GM12891 (cell line): ENCODE measurements around the genes PTP4A1, B3GAT2 and OGFRL1.

- RRBS = no CpG with 5 or more reads among the region's 30 CpGs
Observed at GRCh38 chr6:63441056-63442102, 121.6 kb upstream of the LGSN start.

- RRBS = no CpG with 5 or more reads among the region's 4 CpGs
Observed at GRCh38 chr6:63492318-63492997, 79.8 kb upstream of the PTP4A1 start.

GRCh38 chr6:63509687-63510106, 62.6 kb upstream of the PTP4A1 start:
- RRBS = no CpG with 5 or more reads among the region's 4 CpGs

GRCh38 chr6:63560940-63561220, 11.4 kb upstream of the PTP4A1 start:
- RRBS = no CpG with 5 or more reads among the region's 1 CpG

- RRBS = no CpG with 5 or more reads among the region's 2 CpGs
Observed at GRCh38 chr6:63570375-63570948, 1.8 kb upstream of the PTP4A1 start.

DNA sequence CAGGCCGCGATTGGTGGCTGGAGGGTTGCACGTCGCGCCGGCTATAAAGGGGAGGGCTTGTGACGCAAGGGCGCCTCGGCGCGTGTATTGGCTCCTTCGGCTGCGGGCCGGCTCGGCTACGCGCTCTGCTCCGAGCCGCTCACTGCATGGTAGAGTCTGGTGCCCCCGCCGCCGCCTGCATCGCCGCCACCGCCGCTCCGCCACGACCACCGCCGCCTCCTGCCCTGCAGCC, at the start of gene PTP4A1:
Gene PTP4A1, plus strand, starts transcription at position 73 of the 232 bp plus-strand sequence.
- RRBS = 1% methylated on average over 14 of the region's 30 CpGs

GRCh38 chr6:63573072-63573380, 746 bp downstream of the PTP4A1 start:
- RRBS = 3% methylated on average over 20 of the region's 38 CpGs

DNA sequence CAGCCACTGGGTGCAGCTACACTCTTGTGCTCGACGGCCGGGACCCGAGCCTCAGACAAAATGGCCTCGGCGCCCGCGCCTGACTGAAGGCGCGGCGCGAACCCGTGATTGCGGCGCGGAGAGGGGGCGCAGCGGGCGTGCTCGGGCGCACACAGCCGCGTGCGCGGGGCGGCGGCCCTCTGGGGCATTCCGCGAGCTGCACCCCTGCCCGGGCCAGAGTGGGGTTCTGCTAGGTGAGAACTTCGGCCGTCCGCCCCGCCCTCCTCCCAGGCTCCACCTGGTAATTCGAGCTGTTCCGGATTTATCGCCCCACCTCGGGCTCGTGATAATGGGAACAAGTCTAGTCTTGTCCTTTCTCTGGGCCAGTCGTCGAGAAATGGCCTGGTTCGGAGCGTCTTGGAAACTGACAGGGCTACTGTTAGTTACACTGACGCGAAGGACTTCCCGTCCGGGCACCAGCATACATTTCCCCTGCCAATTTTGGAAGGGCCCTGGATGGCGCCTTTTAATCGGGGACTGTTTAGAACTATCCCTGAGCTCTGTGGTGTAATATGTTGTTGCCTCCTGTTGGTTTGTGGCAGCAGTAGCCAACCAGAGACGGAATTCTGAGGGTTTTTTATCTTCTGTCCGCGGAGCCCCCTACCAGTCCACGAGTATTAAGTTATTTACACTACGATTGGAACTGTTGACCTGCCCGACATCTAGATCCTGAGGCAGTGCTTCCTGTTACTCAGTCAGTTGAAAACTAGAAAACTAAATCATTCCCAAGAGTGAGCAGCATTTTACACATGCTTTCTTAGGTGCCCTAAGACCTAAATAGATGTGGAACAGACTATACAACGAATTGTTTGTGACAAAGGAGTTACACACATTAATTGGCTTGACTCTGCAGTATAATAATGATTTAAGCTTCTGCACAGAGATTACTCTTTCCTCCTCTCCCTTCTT, 1.4 kb downstream of the PTP4A1 start:
- RRBS = 2% methylated on average over 7 of the region's 56 CpGs

- RRBS = no CpG with 5 or more reads among the region's 1 CpG
Observed at GRCh38 chr6:63580784-63581267, 8.5 kb downstream of the PTP4A1 start.

DNA sequence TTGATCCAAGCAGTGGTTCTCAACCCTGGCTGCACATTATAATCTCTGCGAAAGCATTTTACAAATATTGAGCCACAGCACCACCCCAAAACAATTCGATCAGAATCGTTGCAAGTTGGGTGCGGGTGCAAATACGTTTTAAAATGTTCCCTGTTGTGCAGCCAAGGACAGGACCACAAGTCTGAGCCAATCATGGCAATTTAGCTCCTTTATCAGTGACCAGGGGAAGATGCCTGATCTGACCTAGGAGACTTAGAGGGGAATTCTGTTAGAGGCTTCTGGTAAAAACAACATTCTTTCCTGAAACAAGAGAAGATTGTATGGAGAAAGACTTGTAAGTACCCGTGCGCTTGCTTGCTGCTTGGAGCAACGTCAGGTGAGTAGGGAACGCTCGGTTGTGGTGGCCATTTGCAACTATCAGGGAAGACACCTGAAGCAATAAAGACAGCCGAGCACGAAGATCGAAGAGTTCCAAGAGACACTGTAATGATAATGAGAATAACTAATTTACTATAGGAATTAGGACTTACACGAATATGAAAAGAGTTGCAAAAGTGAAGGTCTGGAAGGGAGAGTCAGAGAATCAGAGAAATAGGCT, 25.8 kb downstream of the PTP4A1 start:
- RRBS = no CpG with 5 or more reads among the region's 14 CpGs

- RRBS = no CpG with 5 or more reads among the region's 2 CpGs
Observed at GRCh38 chr6:65270885-65271194, 30.4 kb upstream of the ZC3H11C start.

GRCh38 chr6:66329133-66329332, 622.0 kb upstream of the EYS start:
- RRBS = no CpG with 5 or more reads among the region's 3 CpGs

GRCh38 chr6:68038869-68039541, 596.1 kb upstream of the ADGRB3 start:
- RRBS = no CpG with 5 or more reads among the region's 5 CpGs

DNA sequence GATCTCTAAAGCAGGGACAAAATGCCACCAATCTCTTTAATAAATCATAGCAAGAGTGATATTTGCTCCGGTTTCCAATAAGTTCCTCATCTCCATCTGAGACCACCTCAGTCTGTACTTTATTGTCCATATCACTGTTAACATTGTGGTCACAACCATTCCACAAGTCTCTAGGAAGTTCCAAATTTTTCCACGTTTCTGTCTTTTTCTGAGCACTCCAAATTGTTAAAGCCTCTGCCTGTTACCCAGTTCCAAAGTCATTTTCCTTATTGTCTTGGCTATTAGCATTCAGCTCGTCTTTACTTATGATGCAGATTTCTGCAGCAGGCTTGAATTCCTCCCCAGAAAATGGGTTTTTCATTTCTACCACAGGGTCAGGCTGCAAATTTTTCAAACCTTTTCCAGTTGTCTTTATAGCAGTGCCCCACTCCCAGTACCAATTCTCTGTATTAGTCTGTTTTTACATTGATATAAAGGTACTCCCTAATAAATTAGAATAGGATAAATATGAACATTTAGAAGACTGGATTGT, 595.5 kb upstream of the ADGRB3 start:
- RRBS = no CpG with 5 or more reads among the region's 3 CpGs

- RRBS = no CpG with 5 or more reads among the region's 20 CpGs
Observed at GRCh38 chr6:68635693-68636237, 683 bp downstream of the ADGRB3 start.

DNA sequence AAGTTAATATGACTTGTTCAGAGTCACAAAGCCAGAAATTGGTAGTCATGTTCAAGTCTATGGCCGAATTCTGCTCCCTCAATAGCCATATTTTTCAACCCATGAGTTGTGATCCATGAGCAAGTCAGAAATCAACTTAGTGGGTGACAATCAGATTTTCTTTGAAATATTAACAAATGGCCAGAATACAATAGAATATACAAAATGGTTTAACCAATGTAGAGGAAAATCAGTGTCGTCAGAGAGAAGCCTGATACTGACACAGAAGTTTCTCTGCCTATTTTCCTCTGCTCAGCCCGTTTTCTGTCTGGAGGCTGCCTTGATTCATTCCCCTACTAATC, 217.9 kb downstream of the COL19A1 start:
- RRBS = no CpG with 5 or more reads among the region's 3 CpGs

GRCh38 chr6:70956952-70957431, at the start of gene B3GAT2:
B3GAT2 (minus strand) TSS chr6:70957060.
- RRBS = 3% methylated on average over 7 of the region's 41 CpGs

DNA sequence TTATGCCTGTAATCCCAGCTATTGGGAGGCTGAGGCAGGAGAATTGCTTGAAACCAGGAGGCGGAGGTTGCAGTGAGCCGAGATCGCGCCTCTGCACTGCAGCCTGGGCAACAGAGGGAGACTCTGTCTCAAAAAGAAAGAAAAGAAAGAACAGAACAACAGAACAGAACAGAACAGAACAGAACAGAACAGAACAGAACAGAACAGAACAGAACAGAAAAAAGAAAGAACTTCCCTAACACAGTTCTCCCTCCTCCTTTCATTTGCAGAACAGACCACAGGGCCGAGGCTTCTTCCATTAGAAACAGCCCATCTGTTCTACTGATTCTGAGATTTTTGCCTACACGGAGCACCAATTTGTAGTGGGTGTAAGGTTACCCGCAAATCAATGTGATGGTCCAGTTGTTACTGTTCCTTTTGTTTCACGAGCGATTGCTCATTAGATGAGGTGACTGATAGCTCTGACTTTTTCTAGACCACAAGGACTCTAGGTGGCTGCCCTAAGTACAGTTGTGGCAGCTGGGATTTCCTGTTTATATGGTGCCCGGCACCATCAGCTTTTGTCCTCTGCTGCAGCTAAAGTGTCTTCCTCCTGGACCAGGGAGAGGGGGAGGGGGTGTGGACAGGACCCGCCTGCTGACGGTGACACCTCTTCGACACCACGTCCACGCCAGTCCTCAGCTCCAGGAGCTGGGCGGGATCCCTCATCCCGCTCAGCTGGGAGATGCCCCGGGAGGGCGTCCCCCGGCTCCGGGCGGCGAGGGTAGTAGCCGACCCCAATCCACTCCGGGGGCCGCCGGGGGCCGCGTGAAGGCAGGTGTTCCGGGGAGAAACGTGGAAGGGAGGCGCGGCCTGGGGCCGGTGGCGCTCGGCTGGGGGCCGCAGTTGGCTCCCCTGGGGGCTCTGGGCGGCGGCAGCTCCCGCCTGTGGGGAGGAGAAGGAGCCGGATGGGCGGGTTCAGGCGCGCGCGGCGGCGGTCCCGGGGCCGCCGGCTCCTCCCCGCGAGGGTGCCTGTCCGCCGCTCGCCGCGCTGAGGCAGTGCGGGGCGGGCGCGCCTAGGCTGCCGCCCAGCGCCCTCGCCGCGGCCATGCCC, at the start of gene OGFRL1:
Gene OGFRL1, plus strand, starts transcription at position 1,038 of the 1,093 bp plus-strand sequence.
- RRBS = 8% methylated on average over 16 of the region's 67 CpGs

GRCh38 chr6:71367591-71368296, 79.1 kb downstream of the OGFRL1 start:
- RRBS = no CpG with 5 or more reads among the region's 5 CpGs

- RRBS = no CpG with 5 or more reads among the region's 3 CpGs
Observed at GRCh38 chr6:71495827-71496319, 207.3 kb downstream of the OGFRL1 start.